Left colon (tissue), 1 donor: ENCODE measurements around a stretch of chr2.

DNA sequence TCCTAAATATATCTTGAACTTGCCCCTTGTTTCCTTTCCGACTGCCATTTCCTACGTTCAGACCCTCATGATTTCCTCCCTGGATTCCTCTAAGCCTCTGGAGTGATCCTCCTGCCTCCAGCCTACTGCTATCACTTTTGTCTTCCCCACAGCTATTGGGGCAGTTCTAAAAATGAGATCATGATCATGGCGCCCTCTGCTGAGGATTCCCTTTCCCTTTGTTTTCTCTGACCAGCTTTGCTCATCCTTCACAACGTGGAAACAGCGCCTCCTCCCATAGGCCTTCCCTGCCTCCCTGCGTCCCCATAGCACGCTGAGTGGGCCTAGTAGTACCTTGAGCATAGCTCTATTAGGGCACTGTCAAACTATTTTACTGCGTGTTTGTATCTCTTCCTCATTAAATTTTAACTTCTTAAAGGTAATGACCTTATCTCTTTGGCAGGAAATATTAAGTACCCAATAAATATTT is 206.9 kb upstream of the FANCL start:
- PRO-cap, result no peak

GRCh38 chr2:60104775-60105296 is 448.6 kb downstream of the BCL11A start:
- PRO-cap, result no peak

DNA sequence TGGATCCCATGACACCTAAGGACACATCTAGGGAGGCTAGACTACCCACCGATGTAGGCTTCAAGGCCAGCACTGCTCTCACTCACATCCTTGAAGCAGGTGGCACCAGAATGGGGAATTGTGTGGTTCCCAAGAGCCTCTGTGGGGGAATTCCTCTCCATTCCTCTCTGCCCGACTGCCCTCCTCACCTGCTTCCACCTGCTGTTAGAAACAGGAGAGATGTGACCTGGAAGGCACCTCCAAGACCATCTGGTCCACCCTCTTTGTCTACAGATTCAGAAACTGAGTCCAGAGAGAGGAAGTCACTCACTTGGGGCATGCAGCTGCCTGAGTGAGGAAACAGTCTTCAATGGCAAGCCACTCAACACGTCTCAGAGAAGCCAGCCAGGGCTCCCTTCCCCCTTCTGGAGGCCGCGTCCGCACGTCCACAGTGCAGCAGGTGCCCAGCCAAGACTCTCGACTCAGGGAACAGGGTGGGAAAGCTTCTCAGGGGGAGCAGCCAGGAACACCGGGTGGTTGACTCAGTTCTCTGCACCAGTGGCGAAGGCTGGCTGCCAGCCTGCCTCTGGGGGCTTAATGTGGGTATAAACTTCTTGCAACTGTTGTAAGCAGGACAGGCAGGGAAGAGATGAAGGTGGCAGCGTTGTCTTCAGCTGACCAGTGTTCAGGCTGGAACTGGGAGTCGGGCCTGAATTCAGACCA is 201.7 kb downstream of the BCL11A start:
- PRO-cap, result no peak

GRCh38 chr2:60352323-60353267 is 200.9 kb downstream of the BCL11A start:
- PRO-cap, result no peak

GRCh38 chr2:60439017-60439959 is 114.2 kb downstream of the BCL11A start:
- PRO-cap, result no peak

- PRO-cap, result no peak
Measured at GRCh38 chr2:60480554-60480945, 72.9 kb downstream of the BCL11A start.

GRCh38 chr2:60544004-60544569 is 9.4 kb downstream of the BCL11A start:
- PRO-cap, result no peak

DNA sequence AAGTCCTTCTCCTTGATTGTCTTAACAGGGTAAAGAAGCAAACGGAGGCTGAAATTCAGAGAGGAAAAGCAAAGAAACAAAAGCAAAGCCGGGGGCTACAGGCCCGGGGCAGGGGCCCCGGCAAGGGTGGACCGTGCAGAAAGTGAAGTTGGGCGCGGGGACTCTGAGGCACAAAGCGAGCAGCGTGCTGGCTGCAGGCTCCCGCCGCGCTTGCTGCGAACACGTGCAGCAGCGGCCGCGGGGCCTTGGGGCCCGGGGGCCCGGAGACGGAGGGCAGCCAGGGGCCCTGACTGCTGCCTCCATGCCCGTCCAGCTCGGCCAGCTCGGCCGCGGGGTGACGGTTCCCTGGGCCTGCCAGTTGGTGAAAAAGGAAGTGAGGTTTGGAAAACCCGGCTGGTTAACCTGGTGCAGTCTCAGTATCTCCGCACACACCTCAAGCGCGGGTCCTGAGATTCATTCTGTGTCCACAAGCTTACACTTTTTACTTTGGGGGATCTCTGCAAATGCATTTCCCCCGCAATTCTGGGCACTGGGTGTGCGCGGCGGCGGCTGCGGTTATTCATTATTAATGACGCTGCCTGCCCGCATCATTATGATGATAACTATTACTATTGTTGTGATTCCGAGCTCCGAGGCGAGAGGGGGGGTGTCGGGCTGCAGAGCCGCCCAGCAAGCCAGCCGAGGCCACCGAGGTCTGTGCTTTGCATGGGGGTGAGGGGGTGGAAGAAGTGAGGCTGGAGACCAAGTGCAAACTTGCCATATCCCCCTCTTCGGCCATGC is 3.9 kb downstream of the BCL11A start:
- PRO-cap, result bidirectional peak, plus-strand start at position 410 of the sequence, minus-strand start at position 331 of the sequence; unidirectional peak, minus-strand start at position 460 of the sequence; bidirectional peak, plus-strand start at position 541 of the sequence, minus-strand start at position 460 of the sequence

GRCh38 chr2:60552248-60553006 is 1.0 kb downstream of the BCL11A start:
- PRO-cap, result bidirectional peak, plus-strand start at chr2:60552305, minus-strand start at chr2:60552071; unidirectional peak, plus-strand start at chr2:60552438

- PRO-cap, result no peak
Measured at GRCh38 chr2:60556604-60557054, 3.2 kb upstream of the BCL11A start.

DNA sequence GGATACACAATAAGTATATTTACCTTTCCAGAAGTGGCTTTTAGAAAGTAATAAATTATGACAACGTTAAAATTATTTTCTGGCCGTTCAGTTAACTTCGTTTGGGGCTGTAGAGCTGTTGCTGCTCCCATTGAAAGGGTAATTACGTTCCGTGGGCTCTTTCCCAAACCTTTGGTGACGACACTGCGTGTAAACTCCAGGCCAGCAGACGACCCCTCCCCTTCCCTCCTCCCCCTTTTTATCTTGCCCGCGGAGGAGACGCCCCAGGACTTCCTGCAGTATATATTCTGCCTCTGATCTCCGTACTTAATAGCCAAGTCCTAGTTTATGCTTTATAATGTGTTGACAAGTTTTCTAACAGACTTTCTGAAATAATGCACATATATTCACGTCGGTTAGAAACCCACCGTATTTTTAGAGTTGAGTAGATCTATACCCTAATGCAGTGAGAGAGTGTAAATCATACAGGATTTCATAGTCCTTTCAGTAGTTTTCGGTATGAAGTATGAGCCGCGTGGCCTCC is 3.7 kb upstream of the BCL11A start:
- PRO-cap, result no peak

GRCh38 chr2:60741596-60742021 is 14.5 kb upstream of the PAPOLG start:
- PRO-cap, result no peak

DNA sequence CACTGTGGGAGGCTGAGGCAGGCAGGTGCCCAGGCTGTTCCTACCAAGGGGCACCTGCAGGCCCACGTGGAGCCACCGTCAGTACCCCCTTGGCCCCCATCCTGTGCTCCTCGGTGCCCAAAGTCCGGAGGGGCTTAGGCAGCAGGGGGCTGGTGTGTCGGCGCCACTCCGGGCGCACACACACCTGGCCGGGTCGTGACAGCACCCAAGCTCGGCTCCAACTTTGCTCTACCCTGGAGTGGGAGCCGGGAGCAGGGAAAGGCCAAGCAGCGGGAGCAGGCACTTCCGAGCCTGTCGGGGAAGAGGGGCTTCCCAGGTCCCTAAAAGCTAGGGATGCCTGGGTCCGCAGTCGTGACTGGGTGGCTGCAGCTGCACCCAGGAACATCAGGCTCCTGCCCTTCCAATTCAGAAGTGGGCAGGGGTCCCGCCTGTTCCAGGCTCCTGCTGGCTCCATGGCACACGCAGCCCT is 48.4 kb downstream of the PAPOLG start:
- PRO-cap, result no peak

- PRO-cap, result no peak
Measured at GRCh38 chr2:60899525-60899856, 18.1 kb downstream of the REL start.

DNA sequence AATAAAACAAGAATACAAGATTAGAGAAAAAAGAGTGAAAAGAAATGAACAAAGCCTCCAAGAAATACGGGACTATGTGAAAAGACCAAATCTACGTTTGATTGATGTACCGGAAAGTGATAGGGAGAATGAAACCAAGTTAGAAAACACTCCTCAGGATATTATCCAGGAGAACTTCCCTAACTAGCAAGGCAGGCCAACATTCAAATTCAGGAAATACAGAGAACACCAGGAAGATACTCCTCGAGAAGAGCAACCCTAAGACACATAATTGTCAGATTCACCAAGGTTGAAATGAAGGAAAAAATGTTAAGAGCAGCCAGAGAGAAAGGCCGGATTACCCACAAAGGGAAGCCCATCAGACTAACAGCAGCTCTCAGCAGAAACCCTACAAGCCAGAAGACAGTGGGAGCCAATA is 18.0 kb upstream of the PUS10 start:
- PRO-cap, result no peak

DNA sequence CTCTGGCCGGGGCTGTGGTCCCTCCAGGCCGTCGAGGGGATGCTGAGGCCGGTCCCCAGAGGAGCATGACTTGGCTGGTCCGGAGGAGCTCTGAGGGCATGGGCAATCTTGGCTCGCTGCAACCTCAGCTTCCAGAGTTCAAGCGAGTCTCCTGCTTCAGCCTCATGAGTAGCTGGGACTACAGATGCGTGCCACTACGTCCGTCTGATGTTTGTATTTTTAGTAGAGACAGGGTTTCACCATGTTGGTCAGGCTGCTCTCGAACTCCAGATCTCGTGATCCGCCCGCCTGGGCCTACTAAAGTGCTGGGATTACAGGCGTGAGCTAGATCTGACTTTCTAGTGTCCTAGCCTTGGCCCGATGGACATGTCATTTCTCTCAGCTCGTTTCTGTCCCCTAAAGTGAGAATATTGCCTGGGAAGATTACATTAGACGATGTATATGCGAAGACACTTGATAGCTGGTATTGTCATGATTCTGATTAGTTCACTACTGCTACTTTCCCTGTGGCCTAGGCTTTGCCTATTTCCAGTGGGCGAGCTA is 16.3 kb downstream of the C2orf74 start:
- PRO-cap, result no peak

- PRO-cap, result no peak
Measured at GRCh38 chr2:61186703-61186992, 24.7 kb downstream of the C2orf74 start.

DNA sequence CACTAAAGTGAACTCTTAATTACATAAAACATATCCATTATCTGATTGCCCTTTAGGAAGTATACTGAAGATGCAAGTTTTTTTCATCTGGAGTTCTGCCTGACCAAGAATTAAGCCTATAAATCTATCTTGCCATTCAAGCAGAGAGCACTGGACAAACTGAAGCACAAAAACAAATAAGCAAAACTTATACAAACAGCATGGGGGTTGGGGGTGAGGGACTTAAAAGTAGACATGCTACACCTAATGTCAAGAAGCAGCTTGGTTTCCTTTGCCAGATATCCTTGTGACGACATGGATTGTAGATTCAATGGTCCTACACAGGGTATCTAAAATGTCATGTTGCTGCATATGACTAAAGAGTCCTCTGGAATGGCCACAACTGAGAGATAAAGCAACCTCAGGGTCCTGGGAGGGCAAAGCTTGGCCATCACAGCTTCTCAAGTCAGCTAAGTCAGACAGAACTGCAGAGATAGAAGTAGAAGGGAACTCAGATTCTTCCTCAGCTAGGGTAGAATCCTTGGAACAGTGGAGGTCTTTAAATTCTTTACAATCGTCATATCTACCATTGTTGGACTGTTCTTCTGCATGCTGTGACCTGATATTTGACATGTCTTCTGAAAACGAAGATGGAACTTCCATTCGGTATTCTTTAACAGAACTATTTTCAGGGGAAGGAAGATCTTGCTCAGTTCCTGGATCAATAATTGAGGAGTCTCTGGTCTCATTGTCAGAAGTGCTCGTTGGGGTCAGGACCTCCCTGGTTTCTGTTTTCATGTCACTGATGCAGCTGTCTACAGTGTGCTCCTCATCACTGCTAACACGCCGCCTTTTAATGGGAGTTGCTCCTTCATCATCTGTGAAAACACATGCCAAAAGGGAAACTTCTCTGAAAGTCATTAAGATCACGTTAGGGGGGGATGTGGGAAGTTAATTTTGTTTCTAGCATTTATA is 26.1 kb downstream of the C2orf74 start:
- PRO-cap, result no peak

GRCh38 chr2:61200176-61200807 is 38.3 kb downstream of the C2orf74 start:
- PRO-cap, result no peak

DNA sequence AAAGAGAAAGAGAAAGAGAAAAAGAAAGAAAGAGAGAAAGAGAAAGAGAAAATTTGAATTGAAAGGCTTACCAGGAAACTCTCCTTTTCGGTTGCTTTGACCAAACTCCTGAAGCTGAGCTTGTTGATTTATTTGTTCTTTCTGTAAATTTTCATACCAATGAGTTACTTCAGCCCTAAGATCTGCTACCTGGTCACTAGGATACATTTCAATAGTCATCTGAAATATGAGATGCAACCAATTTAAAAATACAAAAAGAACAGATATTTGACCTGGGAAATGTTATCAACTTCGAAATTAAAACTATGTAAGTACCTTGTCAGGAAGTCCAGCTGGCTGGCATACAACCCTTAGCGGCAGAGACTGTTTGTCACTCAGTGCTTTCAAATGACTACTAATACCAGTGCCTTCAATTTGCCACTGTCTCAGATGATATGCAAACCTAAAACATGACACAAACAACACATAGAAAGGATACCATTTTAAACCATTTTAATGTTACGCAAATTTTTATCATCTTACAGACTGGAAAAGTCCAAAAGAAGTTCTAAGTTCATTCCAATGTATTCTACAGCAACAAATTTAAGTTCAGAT is 149.6 kb downstream of the C2orf74 start:
- PRO-cap, result no peak